LHCN-M2 (cell line): ENCODE data around the gene FBLL1.

- RAMPAGE, long total RNA = no peak
Observed at GRCh38 chr5:159855934-159856133, 60.4 kb upstream of the ADRA1B start.

DNA sequence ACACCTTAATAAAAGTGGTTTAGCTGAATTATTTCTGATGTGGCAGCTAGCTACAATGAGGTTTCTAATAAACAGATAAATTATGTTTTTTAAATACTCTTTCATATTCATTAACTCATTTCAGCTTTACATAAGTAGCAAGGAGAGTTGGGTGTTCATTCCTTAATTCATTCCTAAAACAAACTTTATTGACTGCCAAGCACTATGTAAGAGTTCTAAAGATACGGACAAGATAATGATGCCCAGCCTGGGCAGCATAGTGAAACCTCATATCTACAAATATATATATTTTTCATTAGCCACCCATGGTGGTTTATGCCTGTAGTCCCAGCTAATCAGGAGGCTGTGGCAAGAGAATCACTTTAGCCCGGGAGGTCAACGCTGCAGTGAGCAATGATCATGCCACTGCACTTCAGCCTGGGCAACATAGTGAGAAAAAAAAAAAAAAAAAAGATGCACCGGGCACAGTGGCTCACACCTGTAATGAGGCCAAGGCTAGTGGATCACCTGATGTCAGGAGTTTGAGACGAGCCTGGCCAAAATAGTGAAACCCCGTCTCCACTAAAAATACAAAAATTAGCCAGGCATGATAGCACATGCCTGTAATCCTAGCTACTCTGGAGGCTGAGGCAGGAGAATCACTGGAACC lies 50.3 kb upstream of the ADRA1B start:
- RAMPAGE, long total RNA = no peak

DNA sequence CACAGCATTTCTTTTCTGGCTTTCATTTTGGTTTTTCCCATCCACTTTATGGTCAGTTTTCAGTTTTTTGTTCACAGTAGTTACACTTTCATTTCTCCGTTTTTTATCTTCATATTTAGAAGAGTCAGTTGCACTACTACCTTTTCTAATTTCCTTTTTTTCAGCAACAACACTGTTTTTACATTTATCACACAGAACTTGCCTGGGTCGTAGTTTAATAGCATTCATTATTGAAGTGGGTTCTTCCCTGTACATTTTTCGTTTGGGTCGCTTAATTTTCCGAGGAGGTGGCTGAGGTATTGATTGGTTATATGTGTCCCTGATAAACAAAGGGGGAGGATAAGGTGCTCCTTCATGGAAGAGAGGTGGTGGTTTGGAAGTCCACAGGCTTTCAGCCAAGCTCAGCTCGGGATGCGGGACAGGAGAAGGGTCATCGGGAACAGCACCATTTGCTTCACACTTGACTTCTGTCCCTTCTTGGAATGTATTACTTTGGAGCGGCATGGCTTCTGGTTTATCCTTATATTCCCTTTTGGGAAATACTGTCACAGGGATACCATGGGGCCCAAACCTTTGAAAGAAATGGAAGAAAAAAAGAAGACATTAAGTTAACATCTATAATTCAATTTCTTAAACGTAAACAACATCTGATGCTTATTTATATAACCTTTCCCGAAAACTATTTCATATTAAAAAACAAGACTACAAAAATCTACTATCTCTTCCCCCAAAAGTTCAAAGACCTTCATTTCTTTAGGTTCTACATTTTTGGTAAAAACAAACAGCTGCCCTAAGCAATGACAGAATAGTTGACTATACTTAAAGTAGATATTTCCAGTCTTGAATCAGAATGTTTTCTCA lies 25.5 kb downstream of the PWWP2A start:
- RAMPAGE, long total RNA = no peak

DNA sequence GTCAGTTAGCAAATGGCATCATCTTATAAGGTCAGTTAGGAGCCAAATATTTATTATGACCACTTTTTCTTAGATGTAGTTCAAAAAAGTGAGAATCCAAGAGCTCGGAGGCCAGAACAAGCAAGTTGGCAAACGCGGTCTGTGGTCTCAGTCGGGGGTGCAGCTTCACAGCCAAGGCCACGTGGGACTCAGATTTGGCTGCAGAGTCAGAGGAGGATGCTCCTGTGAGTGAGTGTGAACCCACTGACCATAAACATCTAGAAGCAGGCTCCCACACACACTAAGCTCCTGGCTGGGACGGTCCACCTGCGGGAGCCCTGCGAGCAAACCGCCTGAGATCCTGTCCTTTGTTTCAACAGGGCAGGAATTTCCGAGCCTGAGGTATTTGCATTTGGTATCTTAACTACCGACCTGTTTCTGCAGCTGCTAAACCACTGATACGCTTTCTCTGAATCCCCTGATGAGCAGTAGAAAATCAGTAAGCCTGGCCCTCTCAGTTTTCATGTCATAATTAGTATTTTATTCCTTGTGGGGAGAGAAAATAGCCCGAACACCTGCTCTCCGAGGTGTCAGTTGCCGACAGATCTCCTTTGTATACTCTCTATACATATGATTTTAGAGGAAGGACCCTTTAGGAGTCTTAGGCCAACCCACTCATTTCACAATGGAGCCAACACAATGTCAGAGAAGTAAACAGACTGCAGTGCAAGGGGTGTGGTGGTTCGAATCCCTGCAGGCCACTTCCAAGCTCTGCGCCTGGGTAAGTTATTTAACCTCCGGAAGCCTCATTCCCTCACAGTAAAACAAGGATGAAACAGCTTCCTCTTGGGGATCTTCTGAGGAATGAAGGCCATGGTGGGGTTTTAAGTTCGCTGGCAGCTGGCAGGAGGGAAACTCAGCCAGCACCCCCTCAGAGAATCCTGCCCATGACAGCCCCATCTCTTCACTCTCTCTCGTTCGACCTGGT lies 40.9 kb upstream of the PWWP2A start:
- RAMPAGE, long total RNA = no peak

- RAMPAGE, long total RNA = no peak
Observed at GRCh38 chr5:160175762-160176123, 53.6 kb upstream of the FABP6 start.

DNA sequence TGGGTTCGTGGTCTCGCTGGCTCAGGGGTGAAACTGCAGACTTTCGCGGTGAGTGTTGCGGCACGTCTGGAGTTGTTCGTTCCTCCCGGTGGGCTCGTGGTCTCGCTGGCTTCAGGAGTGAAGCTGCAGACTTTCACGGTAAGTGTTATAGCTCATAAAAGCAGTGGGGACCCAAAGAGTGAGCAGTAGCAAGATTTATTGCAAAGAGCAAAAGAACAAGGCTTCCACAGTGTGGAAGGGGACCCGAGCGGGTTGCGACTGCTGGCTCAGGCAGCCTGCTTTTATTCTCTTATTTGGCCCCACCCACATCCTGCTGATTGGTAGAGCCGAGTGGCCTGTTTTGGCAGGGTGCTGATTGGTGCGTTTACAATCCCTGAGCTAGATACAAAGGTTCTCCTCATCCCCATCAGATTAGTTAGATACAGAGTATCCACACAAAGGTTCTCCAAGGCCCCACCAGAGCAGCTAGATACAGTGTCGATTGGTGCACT lies 36.1 kb upstream of the FABP6 start:
- RAMPAGE, long total RNA = no peak

- RAMPAGE, long total RNA = no peak
Observed at GRCh38 chr5:160197175-160198272, 31.8 kb upstream of the FABP6 start.

GRCh38 chr5:160417680-160418402 lies 1.0 kb downstream of the SLU7 start:
- RAMPAGE, long total RNA = no peak

DNA sequence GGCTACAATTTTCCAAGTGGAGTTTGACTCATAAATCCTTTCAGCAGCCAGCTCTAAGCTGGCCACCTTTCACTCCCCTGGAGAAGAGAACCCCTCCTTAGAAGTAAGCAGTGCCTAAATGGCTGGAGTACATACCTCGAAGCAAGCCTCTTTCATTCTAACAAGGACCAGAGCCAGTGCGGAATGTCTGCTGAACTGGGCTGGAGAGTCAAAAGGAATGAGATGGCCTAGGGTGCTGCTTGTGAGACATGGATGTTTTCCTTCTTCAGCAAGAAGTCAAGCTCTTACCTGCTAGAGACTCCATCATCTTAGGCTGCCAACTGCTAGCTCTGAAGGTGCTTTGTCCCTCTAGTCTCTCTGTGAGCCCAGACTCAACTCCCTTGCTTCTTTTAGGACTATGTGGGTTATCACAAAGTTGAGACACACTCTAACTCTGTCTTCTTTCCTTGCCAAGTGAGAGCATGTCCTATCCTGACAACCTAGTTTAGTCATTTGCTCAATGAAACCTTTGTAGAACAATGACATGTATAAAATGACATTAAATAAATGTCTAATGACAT lies 168.5 kb downstream of the ATP10B start:
- RAMPAGE, long total RNA = no peak

- RAMPAGE, long total RNA = no peak
Observed at GRCh38 chr5:160694862-160695437, 157.1 kb downstream of the ATP10B start.

GRCh38 chr5:161139171-161139463 lies 287.1 kb upstream of the ATP10B start:
- RAMPAGE, long total RNA = no peak

DNA sequence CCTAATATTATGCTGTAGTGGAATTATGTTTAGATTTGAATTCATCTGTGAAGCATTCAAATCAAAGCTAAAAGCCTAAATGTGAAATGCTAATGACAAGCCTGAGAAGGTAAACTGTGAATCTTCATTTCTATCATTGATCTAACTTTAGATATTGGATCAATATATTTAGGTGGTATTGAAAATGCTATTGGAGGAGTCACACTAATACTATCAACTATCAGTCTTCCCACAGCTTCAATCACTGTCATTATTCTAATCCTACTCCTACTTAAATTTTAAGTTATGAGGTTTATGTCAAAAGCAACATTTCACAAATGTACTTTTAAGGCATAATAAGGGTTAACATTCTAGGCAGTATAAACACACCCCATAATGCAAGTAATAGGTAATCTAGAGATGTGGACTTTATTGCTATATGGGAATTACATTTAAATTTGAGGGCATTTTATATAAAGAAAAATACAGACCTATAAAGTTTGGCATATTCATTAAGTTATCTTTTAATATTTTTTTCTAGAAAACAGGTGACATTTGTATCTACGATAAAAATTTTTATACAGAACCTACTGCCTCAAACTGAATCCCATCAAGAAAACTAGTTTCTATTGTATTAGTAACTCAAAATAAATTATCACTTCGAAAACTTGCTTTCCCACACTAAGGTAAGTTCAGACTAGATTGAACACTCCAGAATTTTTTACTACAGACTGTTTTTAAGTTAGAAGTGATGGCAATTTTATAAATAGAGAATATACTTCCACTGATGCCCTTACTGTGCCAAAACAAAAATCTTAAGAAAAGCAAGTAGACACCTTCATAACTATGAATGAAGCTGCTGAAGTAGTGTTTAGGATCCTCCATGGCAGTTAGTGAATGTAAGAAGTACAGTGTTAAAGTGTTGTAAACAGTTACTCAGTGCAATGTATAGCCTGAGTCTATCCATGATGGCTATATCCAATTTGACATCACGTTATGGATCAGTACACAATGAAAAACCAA lies 6.7 kb downstream of the CCNG1 start:
- RAMPAGE, long total RNA = no peak

- RAMPAGE, long total RNA = no peak
Observed at GRCh38 chr5:163914927-163915405, 409.5 kb downstream of the MAT2B start.

- RAMPAGE, long total RNA = no peak
Observed at GRCh38 chr5:167943947-167944439, 347.5 kb upstream of the WWC1 start.

GRCh38 chr5:168087606-168088131 lies 203.8 kb upstream of the WWC1 start:
- RAMPAGE, long total RNA = no peak

GRCh38 chr5:168262730-168263453 lies 28.6 kb upstream of the WWC1 start:
- RAMPAGE, long total RNA = no peak

DNA sequence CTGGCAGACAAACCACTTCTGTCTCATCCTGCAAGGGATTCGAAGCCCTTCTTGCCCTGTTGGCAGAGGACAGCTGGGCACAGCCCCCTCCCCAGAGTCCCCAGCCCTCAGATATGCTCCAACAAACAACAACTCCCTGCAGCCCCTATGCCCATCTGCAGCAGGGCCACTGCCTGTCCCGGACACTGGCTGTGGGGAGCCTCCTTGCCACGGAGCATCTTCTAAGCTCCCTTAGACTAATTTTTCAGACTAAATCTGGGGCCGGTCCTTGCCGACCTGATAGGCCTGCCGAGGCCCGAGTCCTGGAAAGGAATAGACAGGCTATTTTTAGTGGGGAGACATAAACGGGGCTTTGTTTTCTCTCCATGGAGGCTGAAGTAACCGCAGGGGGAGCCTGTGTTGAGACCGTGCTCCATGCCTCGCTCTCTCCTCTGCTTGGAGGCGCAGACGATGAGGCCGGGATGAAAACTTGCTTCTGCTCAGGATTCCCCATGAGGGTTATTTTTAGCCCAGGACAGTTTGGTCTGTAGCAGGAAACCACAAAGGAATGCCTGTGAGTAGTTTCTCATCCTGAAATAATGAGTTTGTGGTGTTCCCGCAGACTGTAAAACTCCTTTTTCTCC lies 82.1 kb upstream of the RARS1 start:
- RAMPAGE, long total RNA = no peak

GRCh38 chr5:168409746-168410454 lies 76.4 kb upstream of the RARS1 start:
- RAMPAGE, long total RNA = no peak

DNA sequence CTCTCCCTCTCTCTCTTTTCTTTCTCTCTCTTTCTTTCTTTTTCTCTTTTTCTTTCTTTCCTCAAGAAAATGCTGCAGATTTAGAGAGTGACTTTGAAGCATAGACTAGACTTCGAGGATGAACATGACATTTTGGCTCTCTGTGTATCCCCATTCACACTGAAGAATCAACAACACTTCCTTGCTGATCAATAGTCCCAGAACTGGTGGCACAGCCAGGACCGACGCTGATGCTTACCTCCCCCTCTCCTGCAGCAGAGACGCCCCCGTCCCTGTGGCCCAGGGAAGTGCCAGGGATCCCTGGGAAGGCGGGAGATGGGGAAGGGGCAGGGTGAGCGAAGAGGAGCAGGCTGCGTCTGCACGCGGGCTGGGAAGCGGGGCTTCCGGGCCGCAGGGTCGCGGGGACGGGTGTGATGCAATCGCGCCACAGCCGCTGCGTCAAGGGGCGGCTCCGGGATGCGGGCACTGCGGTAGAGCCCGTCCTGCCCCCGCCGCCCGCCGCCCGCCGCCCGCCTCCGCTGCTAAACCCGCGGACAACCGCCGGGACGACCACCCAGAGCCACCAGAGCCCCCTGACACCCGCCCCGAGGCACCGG lies at the start of gene FBLL1:
Gene FBLL1, plus strand, starts transcription at position 427 of the 596 bp plus-strand sequence.
- RAMPAGE, long total RNA = no peak

DNA sequence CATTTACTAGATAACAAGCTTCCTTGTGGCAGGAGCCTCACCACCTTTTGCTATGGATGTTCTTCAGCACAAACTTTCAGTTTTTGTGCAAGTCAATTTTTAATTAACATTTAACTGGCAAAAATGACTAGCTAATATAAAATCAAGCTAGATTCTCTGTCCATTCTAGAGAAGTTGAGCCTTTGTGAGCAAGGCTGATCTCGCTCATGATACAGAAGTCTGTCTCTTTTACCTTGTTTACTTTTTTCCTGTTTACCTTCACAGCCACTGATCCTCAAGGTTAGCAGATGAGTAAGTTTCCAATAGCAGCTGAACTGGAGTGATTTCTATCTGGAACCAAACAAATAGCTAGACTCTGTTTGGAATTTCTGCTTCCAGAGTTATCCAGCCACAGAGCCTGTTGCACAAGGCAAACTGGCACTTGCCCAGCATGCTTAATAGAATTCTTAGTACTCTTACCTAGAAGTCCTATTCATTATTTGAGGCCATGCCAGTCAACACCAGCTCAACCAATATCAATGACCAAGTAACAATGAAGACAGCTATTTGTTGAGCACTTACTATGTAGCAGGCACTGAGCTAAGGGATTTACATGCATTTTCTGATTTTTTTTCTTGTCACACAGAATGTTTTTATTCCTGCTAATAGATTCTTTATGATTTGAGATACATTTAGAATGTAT lies 12.8 kb upstream of the PANK3 start:
- RAMPAGE, long total RNA = no peak